GM23248 (cell line): ENCODE measurements around the gene ZBTB16.

- RAMPAGE, long total RNA = no peak
Observed at GRCh38 chr11:111940731-111941185, 3.6 kb downstream of the DIXDC1 start.

DNA sequence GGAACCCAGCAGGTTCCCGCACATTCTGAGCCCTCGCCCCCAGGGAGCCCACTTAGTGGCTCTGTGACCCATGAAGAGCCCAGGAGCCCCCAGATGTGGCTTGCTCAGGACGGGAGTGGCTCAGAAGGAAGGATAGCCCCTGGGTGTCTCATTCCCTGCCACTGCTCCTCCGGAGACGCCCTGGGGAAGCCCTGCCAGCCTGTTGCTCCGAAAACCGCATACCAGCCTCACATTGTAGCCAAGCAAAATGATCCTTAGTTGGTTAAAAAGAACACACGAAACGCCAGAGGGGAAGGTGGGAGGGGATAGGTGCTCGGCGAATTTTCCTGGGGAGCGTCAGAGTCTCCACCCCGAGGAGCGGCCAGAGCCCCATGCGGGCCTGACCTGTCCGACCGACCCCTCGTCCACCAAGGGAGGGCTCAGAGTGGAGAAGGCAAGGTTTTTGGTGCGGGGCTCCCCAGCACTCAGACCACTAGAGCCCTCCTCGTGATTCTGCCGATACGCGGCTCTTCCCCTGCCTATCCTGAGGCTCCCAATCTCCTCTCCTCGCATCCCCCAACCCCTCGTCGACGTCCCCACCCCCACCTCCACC, 39.5 kb downstream of the DIXDC1 start:
- RAMPAGE, long total RNA = no peak

DNA sequence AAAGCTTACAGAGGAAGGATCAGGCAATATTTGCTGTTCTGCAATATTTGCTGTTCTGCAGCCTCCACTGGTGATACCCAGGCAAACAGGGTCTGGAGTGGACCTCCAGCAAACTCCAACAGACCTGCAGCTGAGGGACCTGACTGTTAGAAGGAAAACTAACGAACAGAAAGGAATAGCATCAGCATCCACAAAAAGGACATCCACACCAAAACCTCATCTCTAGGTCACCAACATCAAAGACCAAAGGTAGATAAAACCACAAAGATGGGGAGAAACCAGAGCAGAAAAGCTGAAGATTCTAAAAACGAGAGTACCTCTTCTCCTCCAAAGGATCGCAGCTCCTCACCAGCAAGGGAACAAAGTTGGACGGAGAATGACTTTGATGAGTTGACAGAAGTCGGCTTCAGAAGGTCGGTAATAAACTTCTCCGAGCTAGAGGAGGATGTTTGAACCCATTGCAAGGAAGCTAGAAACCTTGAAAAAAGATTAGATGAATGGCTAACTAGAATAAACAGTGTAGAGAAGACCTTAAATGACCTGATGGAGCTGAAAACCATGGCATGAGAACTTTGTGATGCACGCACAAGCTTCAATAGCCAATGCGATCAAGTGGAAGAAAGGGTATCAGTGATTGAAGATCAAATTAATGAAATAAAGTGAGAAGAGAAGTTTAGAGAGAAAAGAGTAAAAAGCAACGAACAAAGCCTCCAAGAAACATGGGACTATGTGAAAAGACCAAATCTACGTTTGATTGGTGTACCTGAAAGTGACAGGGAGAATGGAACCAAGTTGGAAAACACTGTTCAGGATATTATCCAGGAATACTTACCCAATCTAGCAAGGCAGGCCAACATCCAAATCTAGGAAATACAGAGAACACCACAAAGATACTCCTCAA, 18.4 kb upstream of the DLAT start:
- RAMPAGE, long total RNA = no peak

GRCh38 chr11:112050868-112051234, 23.0 kb downstream of the PIH1D2 start:
- RAMPAGE, long total RNA = no peak

DNA sequence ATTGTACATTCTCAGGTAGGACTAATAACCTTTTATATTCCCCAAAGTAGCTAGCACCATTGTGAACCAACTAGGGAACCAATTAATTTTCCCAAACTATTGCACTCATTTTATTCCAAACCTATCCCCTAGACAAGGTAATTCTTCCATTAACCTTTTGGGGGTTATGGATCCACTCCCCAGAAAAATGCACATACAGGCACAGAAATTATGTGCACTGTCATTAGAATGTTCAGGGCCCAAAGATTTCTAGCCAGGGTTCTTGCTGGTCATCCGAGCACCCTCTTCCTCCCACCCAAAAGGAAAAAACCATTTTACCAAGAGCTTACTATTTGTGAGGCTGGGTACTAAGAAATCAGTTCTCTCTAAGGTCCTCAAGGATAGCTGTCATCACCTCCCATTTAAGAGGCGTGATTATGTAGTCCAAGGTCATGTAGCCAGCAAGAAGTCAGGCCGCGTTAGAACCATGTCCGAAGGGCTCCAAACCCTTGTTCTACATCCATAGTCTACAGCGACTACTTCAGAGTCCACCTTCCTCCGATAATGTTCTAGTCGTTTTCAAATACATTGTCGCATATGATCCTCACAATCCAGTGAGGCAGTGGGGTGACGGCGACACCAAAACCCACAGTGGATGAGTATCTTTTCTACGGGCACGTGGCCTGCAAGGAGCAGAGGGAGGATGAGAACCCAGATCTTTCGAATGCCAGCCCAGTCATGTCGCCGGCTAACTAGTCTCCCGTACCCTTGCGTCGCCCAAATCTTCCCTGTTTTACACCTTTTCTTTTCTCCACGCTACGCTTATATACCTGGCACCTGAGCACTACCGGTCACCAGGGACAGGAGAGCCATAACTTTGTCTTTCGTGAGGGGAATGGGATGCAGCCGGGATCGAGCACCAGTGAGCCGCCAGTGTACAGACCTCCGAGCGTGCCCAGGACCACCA, 634 bp downstream of the TIMM8B start:
- RAMPAGE, long total RNA = no peak

- RAMPAGE, long total RNA = no peak
Observed at GRCh38 chr11:112120167-112120715, 33.6 kb downstream of the SDHD start.

- RAMPAGE, long total RNA = no peak
Observed at GRCh38 chr11:112152823-112153430, 11.0 kb downstream of the IL18 start.

DNA sequence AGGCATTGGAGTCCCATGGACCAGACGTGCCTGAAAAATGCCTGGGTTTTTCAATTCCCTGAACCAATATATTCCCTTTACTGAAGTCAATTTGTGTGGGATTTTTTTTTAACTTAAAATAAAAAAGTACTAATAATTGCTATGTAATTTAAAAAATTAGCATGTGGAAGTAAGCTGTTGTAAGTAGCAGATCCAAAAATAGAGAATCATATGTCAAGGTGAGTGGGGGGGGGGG, 24.1 kb upstream of the TTC12 start:
- RAMPAGE, long total RNA = no peak

GRCh38 chr11:113338889-113339582, 24.7 kb downstream of the TTC12 start:
- RAMPAGE, long total RNA = no peak

DNA sequence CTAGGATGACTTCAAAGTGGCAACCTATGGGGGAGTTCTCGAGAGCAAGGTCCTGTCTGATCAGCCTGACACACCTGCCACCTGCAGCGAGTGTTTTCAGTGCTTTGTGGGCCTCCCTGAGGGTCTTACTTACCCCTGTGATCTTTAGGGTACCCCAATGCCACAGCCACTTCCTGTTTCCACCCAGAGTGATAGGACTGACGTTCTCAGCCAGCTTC, 21.7 kb upstream of the ANKK1 start:
- RAMPAGE, long total RNA = no peak

- RAMPAGE, long total RNA = no peak
Observed at GRCh38 chr11:113690652-113691360, 15.3 kb downstream of the TMPRSS5 start.

DNA sequence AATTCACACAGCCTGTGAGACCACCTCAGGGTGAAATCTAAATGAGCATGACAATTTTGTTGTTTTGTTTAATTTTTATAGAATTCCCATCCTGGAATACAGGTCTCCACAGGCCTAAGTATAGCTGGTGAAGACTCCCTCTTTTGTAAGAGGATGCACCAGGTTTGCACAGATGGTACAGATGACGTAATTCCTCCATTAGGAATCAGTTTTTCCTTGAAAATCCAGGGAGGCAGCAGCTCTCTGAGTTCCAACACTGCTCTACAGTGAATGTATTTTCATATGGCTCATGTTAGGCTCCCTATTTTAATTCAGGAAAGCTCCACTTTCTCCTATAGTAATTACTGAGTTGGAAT, 47.2 kb downstream of the USP28 start:
- RAMPAGE, long total RNA = no peak

GRCh38 chr11:114059288-114060089, at the start of gene ZBTB16:
Gene ZBTB16, plus strand, starts transcription at chr11:114059711.
- RAMPAGE, long total RNA = no peak

GRCh38 chr11:114060465-114061457, 1.2 kb downstream of the ZBTB16 start:
- RAMPAGE, long total RNA = no peak

- RAMPAGE, long total RNA = no peak
Observed at GRCh38 chr11:114063748-114064984, 4.7 kb downstream of the ZBTB16 start.

DNA sequence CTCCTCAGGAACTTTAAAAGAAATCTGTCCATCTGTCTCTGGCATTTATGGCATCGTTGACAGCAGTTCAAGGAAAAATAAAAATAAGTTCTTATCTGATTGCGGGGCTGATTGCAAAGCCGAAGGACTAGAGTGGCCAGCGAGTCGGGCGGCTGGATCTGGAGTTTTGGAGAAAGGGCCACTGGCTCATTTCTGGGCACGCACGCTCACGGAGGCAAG, 16.6 kb downstream of the ZBTB16 start:
- RAMPAGE, long total RNA = no peak

GRCh38 chr11:114076798-114077338, 17.4 kb downstream of the ZBTB16 start:
- RAMPAGE, long total RNA = no peak

DNA sequence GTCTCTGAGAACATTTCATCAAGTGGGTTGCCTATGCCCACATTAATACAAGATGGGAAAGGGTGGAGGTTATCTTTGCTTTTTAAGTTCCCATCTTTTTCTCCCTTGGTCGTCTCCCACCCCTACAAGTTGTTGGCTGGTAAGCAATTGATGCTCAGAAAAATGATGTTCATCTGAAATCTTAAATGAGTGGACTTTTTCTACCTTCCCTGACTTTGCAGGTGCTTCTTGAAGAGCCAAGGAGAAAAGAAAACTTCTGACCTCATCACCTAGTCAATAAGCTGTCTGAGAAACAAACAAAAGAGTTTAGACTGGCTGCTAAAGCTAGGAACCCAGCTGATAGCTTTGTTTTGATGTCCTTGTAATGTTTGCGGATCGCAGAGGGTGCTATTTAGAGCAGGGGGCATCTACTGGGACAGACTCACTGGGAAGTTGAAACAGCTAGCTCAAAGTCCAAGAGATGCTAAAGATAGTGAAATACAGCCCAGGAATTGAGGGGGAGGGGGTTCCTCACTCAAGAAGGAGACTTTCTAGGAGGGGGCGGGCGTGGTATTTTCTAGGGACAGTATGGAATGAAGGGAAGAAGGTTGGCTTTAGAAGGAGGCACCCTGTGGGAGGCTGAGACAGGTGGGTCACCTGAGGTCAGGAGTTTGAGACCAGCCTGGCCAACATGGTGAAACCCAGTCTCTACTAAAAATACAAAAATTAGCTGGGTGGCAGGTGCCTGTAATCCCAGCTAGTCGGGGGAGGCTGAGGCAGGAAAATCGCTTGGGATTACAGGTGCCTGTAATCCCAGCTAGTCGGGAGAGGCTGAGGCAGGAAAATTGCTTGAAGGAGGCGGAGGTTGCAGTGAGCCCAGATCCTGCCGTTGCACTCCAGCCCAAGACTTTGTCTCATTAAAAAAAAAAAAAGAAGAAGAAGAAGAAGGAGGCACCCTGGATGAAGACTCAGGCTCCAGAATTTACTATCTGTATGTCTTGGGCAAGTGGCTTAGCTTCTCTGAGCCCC, 19.0 kb downstream of the ZBTB16 start:
- RAMPAGE, long total RNA = no peak

- RAMPAGE, long total RNA = no peak
Observed at GRCh38 chr11:114124421-114125186, 65.1 kb downstream of the ZBTB16 start.

- RAMPAGE, long total RNA = no peak
Observed at GRCh38 chr11:114128032-114129095, 68.9 kb downstream of the ZBTB16 start.